Skin of body (tissue), 2 donors: ENCODE measurements around a stretch of chr12.

DNA sequence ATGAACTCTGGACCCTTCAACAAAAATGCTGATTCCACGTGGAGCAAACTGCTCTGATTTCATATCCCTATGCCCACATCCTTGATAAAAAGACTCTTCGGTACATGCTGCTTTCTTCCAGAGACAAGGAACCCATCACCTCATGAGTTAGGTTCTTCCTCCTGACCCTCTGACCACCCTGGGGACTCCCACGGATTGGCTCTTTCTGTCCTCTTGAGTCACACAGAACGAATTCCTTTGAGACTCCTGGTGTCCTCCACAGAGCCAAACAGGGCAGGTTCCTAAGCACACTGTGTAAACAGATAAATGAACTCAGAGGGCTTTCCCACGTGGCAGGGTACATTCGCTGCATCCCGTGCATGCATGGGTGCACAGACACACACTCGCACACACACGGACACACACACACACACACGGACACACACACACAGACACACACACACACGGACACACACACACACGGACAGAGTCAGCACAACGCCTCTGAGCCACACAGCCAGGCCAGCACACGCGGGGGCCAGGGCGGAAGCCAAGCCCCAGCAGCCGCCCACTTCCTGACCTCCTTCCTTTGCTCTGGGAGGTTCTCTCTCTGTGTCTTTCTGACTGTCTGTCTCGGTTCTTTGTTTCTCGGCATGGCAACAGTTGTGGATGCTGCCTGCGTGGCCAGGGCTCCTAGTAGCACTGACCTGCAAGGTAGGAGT, 818 bp downstream of the CRACR2A start:
- RAMPAGE, long total RNA: no peak

DNA sequence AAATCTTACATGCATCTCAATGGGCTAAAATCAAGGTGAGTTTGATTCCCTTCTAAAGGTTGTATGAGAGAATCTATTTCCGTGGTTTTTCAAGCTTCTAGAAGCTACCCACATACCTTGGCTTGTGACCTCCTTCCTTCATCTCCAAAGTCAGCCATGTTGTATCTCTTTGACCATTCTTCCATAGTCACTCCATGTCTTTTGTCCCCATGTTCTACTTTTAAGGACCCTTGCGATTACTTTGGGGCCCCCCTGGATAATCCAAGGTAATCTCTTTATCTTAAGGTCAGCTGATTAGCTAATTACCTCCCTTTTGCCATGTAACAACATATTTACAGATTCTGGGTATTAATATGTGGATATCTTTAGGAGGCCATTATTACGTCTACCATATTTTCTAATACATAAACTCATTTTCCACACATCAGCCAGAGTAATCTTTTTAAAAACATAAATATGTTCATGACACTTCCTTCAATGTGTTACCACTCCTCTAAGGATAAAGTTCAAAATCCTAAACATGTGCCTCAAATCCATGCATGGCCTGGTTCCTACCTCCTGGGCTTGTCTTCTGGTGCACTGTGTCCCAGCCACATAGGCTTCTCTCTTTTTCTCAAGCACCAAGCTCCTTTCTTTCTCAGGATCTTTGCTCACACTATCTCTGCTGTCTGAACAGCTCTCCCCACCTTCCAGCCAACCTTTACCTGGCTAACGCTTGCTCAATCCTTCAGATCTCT, 4.1 kb downstream of the PARP11 start:
- RAMPAGE, long total RNA: no peak

DNA sequence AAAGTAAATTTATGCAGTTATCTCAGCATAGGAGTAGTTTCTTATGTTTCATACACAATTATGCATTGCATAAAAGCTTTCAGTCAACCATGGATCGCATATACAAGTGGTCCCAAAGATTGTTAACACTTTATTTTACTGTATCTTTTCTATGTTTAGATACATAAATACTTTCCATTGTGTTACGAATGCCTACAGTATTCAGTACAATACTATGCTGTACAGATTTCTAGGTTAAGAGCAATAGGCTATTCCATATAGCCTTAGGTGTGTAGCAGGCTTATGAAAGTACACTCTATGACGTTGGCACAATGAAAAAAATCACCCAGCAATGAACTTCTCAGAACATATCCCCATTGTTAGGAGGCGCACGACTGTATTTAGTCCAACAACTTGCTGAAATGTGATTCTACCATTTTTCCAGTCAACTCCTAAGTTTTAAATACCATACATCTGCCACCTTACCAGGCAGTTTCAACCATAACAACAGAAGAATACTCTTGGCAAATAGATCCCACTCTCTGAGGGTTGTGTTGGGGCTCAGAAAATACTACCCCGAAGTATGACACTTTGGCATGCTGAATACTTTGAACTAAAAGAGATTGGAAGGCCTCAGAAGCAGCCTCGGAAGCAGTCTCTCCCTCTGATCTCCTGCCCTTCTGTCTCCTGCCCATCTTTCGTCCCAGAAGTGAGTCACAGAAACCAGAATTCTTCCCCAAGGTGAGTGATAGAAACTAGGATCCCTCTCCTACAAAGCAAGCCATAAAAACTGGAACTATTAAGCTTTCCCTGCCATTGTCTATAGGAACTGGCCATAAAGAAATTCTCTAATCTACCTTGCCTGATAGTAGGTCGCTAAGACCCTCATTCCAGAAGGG, 1.7 kb downstream of the PARP11 start:
- RAMPAGE, long total RNA: no peak

DNA sequence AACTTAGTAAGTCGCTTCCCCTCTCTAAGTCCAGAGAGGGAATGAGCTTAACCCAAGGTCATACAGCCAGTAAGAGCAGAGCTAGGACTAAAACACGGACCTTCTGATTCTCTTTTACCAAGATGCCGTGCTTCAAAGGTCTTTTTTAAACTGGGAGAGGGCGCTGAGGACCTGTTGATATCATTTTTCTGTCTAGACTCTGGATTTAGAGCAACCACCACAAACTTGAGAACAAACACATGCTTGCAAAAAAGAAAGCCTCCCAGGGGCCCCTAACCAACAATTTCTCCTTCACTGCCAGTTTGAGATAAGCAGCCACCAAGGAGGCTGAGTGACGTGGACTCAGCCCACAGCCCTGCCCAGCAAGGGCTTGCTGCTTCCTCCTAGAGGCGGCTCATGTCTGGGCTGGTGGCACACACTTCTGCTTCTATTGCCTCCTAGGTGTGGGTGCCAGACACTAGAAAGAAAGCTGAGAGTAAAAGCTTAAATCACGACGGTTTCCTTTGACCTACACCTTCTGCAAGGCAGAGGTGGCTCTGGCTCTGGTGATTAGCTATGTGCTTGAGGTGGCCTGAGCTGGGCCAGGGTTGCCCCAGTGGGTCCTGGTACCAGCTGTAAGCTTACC, 89.4 kb upstream of the PARP11 start:
- RAMPAGE, long total RNA: no peak

GRCh38 chr12:4280938-4281706, 7.6 kb downstream of the CCND2 start:
- RAMPAGE, long total RNA: no peak

DNA sequence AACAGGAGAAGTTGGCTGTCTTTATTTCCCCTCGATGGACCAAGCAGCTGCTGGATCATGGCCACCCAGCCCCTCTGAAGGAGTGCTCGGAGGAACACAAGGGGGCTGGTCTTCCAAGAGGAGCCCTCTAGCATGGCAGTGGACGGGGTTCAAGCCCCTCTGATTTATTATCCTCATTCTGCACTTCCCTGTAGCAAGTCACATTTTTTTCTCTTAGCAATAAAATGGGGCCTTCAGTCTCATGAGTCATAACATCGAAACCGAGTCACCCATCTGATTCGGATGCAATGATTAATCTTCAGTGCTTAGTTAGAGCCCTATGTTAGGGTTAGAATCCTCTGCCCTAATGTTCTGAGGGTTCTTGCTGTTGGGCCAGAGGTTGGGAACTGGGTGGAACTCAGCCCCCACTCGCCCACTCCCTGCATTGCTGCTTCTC, 14.2 kb downstream of the CCND2 start:
- RAMPAGE, long total RNA: no peak

- RAMPAGE, long total RNA: no peak
Observed at GRCh38 chr12:4301373-4302518, 19.3 kb upstream of the TIGAR start.

GRCh38 chr12:5716096-5716568, 228.9 kb downstream of the ANO2 start:
- RAMPAGE, long total RNA: no peak

DNA sequence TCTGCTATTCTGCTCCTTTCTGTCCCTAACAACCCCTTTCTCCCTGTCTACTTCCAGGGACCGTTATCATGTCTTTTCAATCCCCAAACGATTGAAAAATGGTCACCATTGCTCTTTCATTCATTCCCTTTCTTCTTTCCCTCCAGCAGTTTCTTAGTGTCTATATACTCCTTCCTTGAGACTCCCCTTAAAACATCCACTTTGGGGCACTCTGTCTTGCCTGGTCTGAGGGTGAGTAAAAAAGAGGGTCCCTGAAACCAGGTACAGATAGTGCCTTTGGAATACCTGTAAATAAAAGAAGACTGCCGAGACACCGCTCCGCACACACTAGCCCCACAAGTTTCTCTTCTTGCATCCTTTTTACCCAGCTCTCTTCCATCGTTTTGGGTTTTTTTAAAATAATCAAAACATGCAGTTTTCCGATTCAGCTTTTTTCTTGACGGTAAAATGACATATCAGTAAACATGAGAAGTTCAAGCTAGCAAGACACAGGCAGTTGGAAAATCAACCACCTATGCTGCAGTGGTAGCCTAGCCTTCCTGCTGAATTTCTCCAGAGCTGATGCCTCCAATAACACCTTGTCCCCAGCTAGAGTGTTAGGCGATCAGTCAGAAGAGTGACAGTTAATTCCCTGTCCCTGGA, 1.6 kb upstream of the ANO2 start:
- RAMPAGE, long total RNA: no peak

GRCh38 chr12:5967449-5967804, 22.4 kb upstream of the ANO2 start:
- RAMPAGE, long total RNA: no peak

- RAMPAGE, long total RNA: no peak
Observed at GRCh38 chr12:5993781-5994817, 49.0 kb upstream of the ANO2 start.

DNA sequence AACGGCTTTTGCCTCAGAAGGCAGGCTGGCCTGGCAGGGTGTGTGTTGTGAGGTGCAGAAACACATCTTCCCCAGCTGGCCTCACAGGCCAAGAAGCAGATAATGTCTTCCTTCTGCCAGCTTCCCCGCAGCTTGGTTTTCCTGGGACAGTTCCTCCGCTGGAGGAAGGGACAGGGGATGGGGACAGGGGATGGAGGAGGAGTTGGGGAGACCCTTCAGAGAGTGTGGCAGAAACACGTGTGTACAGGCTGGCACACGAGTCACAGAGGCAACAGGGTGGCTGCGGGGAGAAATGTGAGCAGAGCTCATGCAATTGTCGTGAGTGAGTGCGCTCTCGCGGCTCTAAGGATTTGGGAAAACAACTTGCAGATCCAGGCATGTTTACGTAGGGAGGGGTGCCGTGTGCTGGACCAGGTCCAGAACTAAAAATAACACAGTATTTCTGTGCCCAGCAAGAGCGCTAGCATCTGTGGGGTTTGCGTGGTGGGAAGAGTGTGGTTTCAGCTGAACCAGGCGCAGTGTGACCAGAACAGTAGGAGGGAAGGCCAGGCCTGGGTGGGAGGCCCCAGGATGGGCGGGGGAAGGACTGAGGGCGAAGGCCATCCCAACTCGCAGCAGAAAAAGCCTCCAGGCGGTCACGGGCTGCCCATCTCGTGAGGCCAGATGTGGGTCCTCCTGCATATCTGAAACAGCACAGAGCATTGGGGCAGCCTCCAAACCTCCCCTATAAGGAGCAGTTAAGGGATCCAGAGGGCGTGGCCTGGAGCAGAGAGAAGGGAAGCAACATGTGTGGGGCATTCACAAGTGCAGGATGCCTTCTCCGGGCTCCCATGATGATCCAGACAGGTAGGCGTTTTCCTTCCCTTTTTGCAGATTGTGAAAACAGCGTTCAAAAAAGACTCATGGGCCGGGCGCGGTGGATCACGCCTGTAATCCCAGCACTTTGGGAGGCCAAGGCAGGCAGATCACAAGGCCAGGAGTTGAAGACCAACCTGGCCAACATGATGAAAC, 18.0 kb upstream of the CD9 start:
- RAMPAGE, long total RNA: no peak

GRCh38 chr12:6199226-6200298, 638 bp upstream of the CD9 start:
- RAMPAGE, long total RNA: no peak

DNA sequence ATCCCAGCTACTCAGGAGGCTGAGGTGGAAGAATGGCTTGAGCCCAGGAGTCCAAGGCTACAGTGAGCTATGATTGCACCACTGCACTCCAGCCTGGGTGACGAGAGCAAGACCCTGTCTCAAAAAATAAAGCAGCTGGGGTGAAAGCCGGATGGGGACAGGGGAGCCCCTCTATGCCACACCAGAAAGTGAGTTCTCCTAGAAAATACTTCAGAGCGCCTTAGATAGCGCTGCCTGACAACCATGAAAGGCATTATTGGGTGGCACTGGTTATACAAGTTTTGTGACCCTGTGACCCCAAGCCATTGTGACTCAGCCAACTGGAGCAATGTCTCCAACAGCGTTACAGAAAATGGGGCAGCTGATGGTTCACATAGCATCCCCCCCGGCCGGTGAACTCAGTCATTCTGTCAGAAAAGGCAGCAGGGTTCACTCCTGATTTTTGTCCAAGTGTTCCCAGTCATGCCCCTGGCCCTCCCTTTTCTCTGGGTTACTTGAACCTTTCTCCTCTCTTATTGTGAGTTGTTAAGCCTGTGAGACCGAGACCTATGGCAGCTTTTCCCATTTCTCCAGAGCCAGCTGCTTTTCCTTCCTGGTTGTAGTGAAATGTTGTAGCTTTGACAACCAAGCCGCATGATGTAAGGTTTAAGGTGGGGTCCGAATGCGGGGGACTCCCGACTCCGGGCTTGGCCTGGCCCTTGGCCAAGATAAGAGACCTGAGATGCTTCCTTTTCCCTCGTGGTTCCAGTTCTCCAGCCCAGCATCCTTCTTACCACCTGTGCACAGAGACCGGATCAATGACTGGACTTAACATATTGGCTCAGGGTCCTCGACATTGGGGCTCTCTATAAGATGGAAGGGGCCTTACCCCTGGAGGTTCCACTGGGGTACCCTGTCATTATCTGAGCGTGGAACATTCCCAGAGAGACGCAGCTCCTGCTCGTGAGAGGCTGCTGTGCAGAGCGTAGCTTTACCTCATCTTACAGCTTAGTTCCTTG, 22.0 kb downstream of the CD9 start:
- RAMPAGE, long total RNA: no peak

GRCh38 chr12:6294786-6295580, 15.5 kb upstream of the PLEKHG6 start:
- RAMPAGE, long total RNA: no peak

DNA sequence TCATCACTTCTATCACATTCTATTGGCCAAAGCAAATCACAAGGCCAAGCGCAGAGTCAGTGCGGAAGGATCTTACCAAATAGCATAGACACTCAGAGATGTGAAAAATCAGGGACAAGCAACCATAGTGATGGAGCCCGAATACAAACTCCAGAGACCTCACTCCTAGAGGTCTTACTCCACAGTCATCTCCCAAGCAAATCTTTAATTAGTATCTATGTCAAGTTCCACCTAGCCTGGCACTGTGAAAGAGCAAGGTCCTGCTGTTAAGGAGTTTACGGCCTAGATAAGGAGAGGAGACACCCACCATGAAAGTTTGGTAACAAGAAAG, 7.5 kb upstream of the PLEKHG6 start:
- RAMPAGE, long total RNA: no peak

- RAMPAGE, long total RNA: no peak
Observed at GRCh38 chr12:6330362-6330932, 11.4 kb downstream of the TNFRSF1A start.

DNA sequence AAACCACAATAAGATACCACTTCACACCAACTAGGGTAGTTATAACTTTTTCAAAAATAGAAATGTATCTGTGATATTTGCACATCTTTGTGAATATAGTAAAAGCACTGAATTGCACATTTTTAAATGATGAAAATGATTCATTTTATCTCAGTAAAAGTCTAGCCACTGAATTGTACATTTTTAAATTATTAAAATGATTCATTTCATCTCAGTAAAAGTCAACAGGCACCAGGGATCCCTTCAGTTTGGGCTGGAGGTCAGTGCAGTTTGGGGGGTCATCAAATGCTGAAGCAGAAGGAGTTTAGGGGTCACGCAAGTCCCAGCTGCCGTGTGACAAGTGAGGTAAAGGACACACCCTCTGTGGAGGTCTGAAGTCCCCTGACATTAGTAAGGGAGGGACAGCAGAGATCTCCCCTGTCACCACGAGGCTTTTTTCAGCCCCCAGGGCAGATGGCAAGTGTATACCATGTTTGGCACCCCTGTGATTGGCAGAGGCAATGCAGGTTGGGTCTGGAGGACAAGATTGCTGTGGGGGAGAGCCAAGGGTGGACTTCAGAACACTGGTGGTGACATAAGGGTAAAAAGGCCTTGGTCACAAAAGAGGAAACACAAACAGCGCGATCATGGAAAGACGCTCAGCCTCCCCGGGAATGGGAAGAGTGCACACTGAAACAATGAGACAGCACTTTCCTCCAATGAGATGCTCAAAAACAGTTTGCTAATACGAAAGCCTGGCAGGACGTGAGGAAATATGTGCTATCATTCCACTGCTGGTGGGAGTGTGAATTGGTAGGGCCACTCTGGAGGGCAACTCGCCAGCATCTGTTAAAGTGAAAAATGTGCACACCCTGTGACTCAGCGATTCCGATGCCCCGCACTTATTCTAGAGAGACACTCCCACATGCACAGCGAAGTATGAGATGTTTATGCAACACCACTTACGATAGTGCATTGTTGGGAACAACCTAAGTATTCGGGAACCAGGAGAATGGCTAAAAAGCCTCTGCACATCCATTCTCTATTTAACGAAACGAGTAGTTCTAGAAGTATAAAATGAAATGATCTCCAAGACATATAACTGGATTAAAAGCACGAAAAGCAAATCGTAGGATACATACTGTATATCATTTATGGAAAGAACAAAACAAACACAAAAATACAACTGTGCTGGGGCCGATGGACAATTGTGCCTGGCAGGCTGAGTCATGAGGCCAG, 14.5 kb upstream of the CD27 start:
- RAMPAGE, long total RNA: no peak

GRCh38 chr12:6492760-6493130, 317 bp downstream of the MRPL51 start:
- RAMPAGE, long total RNA: no peak

DNA sequence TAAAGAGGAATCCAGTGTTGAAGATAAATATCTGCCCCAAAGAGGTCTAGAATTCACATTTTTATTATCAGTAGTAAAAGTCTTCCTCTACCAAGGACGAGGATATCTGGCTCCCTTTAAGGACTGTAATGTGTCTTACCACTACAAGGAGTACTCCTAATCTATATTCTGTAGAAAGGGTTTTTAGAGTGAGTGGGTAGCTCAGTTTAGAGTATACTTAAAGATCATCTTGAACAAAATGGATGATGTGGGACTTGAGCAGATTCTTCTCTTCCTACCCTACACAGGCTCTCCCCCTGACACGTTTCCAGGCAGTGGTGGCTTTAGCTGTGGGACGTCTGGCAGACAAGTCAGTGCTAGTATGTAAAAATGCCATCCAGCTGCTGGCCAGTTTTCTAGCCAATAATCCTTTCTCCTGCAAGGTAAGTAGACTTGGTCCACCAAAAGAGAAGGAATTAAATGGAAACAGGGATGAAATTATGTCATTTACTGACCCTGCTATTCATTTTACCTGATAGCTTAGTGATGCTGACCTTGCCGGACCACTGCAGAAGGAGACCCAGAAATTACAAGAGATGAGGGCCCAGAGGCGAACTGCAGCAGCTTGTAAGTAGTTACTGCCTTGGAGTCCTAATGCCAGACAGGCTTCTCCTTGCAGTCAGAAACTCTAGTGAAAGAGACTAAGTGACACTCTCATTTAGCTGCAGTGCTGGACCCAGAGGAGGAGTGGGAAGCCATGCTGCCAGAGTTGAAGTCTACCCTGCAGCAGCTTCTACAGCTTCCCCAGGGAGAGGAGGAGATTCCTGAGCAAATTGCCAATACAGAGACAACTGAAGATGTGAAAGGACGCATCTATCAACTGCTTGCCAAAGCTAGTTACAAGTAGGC, 17.0 kb upstream of the GAPDH start:
- RAMPAGE, long total RNA: no peak